Calu3 (cell line): Measurements from ENCODE around the gene HECW1.

DNA sequence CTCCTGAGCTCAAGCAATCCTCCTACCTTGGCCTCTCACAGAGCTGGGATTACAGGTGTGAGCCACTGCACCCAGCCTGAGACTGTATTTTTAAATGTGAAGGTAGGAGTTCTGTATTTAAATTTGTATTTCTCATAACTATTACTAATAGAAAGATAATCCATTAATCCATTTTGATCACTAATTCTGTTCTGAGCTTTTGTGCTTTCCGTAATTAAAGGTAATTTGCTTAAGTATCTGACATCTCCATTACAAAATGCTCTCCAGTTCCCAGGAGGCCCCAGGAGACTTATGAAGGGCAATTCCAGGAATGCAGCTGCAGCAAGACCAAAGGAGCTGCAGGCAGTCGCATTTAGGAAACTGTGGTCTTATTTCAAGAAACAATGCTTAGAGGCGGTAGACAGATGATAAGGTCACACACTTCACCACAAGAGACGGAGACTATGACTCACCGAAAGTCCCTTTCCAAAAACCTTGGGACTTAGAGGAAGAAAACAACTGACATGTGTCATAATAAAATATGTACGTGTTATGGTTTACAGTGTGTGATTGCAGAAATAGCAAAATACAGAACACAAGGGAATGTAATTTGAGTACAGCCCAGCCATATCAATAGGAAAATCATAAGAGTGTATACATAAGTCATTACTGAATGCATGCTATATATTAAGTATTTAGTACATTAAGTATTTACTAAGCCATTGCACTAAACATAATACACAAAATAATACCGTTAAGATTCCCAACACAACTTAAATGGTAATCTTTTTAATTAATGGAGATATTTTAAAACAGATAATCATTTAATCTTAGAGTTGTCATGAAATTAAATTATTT, 23.5 kb downstream of the YAE1 start:
- PRO-cap, result no peak

- PRO-cap, result bidirectional peak, plus-strand start at chr7:39948775, minus-strand start at chr7:39948545
Observed at GRCh38 chr7:39948116-39948959, 1.7 kb upstream of the CDK13 start.

DNA sequence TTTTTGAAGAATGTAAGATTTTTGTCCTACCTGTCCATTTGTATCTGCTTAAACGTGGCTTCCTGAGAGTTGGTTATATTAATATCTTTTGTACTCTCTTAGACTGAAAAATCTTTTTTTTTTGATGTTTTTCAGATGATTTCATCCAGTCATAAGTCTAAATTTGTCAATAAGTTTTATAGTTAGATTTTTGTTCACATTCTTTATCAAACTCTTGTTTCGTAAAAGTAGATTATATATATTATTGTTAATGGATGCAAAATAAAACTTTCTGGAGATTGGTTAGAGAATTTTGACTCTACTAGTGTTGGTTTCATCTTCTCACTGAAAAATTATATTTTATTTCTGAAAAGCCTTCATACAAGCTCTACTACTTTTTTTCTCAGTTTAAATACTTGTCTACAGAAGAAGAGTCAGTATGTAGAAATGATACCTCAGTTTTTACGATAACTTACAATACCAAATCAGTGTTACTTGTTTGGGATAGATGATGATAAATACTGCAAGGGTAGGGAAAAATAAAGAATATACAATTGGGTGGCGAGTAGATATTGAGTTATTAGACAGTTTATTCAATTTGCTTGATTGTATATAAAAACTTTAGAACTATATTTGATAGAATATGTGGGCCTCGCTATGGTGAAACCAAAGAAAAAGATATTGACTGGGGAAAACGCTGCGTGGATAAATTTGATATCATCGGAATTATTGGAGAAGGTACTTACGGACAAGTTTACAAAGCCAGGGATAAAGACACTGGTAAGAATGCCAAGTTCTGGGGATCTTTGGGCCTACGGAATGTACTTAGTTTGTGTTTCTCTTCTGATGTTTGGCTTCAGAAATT, 48.9 kb downstream of the CDK13 start:
- PRO-cap, result no peak

DNA sequence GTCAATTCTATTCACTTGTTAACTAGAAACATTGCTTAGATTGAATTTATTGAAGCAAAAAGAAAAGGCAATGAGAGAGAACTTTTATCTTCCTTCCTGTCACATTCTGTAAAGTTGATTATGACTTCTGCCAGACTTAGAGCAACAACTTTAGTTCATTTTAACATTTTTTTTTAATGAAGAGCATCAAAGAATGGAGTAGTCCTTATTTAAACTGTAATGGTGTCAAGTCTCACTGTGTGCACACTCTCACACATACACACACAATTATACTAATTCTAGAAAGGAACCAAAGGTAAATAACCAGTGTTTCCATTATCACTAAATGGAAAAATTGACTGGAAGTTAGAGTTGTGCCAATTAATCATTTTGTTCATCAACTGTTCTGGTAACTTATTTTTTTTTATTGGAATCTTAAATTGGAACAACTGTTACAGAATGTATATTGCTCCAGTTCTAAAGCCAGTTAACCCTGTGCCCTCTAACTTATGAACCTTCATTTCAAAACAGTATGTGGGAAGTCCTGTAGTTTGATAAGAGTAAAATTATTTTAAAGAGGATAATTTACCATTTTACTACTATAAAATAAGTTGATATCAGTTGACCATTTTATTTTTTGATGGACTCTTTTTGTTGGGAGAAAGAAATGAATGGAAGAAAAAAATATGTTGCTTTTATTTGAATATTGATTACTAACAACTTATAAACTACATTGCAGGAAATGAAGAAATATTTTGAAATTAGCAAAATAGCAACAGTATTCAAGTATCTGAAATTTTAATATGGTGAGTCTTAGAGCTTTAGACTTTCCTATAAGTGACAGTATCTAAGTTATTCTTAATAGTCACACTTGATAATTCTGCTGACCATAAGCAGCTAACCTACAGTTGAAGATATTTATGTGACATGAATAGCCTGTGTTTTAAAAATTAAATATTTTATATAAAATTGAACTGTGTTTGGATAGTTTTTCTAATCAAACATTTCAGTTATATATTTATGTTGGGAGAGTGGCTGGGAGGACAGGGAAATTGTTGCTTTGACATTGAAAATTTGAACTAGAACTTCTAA, 37.9 kb downstream of the MPLKIP start:
- PRO-cap, result no peak

GRCh38 chr7:40469922-40470546, 335.2 kb downstream of the SUGCT start:
- PRO-cap, result no peak

- PRO-cap, result no peak
Observed at GRCh38 chr7:40909724-40910414, 775.1 kb downstream of the SUGCT start.

DNA sequence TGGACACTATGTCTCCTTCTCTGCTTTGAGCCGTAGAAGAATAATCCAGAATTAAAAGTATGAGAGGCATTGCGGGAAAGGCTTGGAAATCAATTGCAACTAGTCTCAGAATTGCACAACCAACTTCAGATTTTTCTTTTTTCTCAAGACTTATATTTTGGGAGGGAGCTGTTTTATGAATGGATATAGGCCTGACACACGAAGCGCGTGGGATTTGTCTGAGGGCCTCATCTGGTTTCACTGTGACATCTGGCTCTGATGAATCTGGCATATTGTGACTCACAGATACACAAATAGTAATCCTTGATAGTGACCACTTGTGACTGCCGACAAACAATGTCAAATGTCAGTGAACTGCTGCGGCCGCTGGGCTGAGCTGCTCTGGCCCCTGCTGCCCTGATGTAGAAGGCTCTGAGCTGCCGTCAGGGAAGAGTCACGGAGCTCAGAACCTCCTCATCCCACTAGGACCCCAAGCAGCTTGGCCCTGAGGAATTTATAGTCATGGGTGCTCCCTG, 655.1 kb downstream of the INHBA start:
- PRO-cap, result bidirectional peak, plus-strand start at position 336 of the sequence, minus-strand start at position 239 of the sequence

GRCh38 chr7:41705918-41706843, 3.3 kb upstream of the INHBA start:
- PRO-cap, result no peak

DNA sequence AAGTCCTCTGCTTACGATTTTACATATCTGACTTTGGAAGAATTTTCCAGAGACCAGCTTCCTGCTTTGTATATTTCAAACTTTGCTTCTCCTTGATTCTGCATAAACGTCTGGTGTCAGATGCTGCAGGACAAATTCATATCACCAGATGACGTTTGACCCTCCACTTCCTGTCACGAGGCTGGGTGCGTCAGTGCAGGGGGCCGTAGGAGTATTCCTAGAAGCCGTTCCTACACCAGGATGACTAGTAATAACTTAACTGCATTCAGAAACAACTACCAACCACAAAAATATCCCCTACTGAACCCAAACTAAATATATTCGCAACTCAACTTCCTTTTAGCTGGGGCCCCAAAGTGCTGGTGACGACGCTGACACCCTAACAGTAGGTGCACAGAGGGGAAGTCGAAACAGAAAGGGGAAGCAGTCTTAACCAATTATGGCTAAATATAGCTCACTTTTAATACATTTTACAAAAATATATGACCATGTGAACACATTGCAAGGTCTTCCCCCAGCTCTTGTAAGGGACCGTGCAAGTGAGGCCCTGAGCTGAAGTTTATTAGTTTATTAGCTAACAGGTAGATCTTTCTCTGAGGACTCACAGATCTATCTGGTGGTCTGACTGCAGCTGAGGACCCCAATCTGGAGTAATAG, 178.8 kb upstream of the INHBA start:
- PRO-cap, result no peak

GRCh38 chr7:42174346-42175091, 62.5 kb downstream of the GLI3 start:
- PRO-cap, result no peak

DNA sequence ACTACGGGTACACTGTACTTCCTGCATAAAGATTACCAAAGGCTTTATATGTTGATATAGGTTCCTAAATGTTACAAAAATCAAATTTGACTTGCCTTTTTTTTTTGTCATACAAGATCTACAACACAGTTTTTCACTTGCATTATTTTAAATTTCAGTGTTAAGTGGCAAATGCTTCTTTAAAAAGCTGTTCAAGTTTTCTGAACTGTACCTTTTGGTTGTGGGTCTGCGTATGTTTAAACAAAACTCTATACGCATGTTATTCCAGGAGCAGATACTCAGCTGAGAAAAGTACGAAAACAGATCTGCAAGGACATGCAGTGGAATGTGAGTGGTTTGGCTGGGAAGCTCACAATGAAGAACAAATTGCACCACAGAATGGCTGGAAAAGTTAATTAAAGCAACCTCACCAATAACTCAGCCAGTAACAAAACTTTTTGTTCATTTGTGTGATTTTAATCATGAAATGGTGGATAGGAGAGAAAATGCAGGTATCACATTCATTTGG, 17.6 kb downstream of the GLI3 start:
- PRO-cap, result no peak

- PRO-cap, result no peak
Observed at GRCh38 chr7:42231704-42232746, 5.0 kb downstream of the GLI3 start.

- PRO-cap, result no peak
Observed at GRCh38 chr7:42493333-42494073, 256.5 kb upstream of the GLI3 start.

DNA sequence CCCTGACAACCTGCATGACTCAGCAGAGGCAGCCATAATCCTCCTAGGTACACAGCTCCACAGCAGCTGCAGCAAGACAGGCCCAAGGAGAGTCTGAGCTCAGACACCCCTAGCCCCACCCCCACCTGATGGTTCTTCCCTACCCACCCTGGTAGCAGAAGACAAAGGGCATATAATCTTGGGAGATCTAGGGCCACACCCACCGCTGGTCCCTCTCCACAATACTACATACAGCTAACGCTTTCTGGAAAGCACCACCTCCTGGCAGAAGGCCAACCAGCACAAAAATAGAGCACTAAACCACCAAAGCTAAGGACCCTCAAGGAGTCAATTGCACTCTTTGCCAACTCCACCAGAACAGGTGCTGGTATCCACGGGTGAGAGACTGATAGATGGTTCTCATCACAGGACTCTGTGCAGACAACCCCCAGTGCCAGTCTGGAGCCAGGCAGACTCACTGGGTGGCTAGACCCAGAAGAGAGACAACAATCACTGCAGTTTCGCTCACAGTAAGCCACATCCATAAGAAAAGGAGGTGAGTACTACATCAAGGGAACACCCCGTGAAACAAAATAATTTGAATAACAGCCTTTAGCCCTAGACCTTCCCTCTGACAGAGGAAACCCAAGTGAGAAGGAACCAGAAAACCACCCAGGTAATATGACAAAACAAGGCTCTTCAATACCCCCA, 18.2 kb downstream of the C7orf25 start:
- PRO-cap, result no peak

- PRO-cap, result bidirectional peak, plus-strand start at chr7:42911668, minus-strand start at chr7:42911574
Observed at GRCh38 chr7:42911059-42911781, 650 bp downstream of the C7orf25 start.

DNA sequence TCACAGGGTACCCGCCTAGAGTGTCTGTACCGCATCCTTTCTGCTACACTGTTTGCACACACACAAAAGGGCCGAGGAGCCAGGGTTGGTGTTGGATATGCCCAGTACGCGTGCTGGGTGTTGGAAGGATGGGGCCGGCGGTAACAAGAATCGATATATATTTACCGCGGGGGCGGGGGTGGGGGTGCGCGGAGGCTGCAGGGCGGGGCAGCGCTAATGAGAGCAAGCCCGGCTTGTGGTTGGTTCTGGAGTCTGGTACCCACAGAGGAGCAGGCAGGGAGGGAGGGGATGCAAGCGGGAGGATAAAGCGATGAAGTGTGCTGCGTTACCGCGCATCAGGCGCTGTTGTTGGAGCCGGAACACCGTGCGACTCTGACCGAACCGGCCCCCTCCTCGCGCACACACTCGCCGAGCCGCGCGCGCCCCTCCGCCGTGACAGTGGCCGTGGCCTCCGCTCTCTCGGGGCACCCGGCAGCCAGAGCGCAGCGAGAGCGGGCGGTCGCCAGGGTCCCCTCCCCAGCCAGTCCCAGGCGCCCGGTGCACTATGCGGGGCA, at the start of gene HECW1:
Gene HECW1, plus strand, starts transcription at position 333 of the 554 bp plus-strand sequence.
- PRO-cap, result no peak

- PRO-cap, result no peak
Observed at GRCh38 chr7:43113686-43114278, 1.3 kb downstream of the HECW1 start.

DNA sequence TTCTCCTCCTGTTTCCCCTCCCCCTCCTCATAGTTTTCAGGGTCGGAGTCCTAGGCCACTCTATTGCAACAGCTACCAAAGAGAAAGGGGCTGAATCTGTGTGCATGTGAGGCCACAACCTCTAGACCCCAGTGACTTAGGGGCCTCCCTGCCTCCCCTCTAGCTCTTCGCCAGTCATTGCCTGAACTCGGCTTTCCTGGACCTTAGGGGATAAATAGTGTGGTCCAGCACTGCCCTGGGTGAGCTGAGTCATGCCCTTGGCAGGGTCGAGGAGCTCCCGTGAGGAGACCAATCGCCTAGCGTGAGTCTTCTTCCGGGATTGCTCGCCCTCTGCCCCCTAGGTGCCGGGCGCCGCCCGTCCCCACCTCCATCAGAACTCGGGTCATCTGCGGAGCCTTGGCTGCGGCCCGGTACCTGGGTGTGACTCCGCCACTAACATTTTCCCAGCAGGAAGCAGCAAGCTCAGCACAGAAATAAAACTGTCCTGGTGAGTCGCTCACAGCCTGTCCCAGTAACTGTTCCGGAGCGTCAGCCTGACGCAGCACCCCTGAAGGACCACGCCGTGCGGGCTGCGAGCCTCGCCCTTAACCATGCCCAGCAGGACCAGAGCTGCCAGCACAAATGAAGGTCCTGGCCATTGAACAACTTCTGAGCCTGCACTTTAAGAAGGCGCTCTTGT, 136.5 kb downstream of the HECW1 start:
- PRO-cap, result bidirectional peak, plus-strand start at position 373 of the sequence, minus-strand start at position 388 of the sequence; bidirectional peak, plus-strand start at position 514 of the sequence, minus-strand start at position 437 of the sequence

DNA sequence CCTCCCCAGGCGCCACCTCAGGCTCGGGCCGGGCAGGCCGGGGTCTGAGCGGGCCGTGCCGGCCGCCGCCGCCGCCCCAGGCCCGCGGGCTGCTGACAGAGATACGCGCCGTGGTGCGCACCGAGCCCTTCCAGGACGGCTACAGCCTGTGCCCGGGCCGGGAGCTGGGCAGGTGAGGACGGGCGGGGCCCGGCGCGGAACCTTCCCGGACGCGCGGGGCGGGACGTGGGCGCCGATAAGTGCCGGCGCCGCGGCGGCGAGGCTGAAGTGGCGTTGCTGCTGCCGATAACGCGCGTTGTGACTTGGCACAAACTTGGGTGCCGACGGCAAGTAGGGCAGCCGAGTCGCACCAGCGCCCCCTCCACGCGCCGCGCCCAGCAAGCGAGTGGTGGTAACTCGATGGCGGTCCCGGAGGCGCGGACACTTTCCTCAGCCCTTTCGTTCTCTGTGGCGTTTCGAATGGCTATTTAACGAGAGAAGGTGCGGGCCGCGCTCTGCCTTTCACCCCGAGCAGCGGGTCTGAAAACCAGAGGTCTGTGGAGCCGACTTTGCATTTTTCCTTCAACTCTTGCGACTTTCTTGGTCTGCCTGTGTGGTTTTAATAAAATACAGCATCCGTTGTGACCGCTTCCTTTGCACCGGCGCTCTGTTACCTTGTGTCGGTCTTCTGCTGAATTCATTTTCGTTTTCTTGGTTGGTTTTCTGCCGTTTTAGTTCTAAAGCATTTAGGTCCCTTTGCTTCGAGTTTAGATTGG, 547 bp downstream of the STK17A start:
- PRO-cap, result unidirectional peak, plus-strand start at position 79 of the sequence; bidirectional peak, plus-strand start at position 391 of the sequence, minus-strand start at position 304 of the sequence; bidirectional peak, plus-strand start at position 601 of the sequence, minus-strand start at position 521 of the sequence

GRCh38 chr7:43617391-43618085, 34.6 kb downstream of the STK17A start:
- PRO-cap, result no peak